ENCODE measurements around a stretch of chr4.

- RRBS, result no CpG with 5 or more reads among the region's 8 CpGs
These were observed 80.5 kb downstream of the SCD5 start for GRCh38 chr4:82717843-82718671.

GRCh38 chr4:82968623-82969204 is 41.9 kb downstream of the LIN54 start:
- RRBS, result no CpG with 5 or more reads among the region's 7 CpGs

GRCh38 chr4:83150323-83151072 is 36.0 kb upstream of the PLAC8 start:
- RRBS, result no CpG with 5 or more reads among the region's 10 CpGs

DNA sequence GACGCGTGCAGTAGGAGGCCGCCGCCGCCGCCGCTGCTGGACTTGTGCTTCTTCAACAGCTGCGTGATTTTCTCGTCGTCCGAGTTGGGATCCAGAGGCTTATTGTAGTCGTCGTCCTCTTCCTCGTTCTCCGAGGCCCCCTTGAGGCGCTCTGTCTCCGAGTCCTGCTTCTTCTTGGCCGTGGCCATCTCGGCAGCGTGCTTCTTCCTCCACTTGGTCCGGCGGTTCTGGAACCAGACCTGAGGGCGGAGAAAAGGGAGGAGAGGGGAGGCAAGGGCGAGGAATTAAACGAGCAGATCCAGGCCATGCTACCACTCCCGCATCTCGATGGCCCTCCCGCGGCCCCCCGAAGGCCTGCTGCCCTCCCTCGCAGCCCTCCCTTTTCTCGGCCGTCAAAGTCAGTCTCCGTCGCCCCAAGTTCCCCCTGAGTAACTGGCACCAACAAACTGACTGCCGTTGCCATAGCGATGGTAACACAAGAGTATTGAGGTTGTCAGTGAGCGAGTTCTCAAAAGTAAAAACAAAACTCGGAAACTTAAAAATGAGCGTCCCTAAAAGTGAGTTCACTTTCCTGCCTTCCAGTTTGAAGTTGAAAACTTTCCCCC is 5.7 kb downstream of the NKX6-1 start:
- RRBS, result no CpG with 5 or more reads among the region's 40 CpGs

GRCh38 chr4:84497589-84498196 is 1.4 kb downstream of the NKX6-1 start:
- RRBS, result 3% methylated on average over 35 of the region's 65 CpGs

DNA sequence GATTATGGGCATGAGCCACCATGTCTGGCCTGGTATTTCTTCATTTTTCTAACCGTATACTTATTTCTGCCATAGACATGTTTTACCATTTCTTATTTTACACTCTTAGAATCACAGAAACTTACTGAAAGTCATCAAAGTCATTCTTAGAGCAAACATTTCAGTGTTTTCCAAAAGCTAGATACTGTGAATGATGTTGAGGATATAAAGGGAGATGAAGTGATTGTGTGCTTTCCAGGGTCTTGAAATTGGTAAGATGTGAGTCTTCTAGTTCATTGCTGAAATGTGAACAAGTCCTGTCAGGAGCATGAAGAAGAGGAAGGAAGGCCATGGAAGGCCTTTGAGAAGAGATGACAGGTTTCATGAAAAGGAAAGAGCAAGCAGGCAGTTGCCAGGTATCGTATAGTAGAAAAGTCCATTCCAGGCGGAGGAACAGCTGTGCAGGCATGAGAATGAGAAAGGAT is 42.2 kb downstream of the CDS1 start:
- RRBS, result no CpG with 5 or more reads among the region's 3 CpGs

GRCh38 chr4:84733332-84733761 is 150.4 kb downstream of the CDS1 start:
- RRBS, result no CpG with 5 or more reads among the region's 11 CpGs

- RRBS, result no CpG with 5 or more reads among the region's 3 CpGs
These were observed 151.9 kb downstream of the CDS1 start for GRCh38 chr4:84734837-84735214.

GRCh38 chr4:84753628-84754052 is 170.7 kb downstream of the CDS1 start:
- RRBS, result no CpG with 5 or more reads among the region's 4 CpGs

DNA sequence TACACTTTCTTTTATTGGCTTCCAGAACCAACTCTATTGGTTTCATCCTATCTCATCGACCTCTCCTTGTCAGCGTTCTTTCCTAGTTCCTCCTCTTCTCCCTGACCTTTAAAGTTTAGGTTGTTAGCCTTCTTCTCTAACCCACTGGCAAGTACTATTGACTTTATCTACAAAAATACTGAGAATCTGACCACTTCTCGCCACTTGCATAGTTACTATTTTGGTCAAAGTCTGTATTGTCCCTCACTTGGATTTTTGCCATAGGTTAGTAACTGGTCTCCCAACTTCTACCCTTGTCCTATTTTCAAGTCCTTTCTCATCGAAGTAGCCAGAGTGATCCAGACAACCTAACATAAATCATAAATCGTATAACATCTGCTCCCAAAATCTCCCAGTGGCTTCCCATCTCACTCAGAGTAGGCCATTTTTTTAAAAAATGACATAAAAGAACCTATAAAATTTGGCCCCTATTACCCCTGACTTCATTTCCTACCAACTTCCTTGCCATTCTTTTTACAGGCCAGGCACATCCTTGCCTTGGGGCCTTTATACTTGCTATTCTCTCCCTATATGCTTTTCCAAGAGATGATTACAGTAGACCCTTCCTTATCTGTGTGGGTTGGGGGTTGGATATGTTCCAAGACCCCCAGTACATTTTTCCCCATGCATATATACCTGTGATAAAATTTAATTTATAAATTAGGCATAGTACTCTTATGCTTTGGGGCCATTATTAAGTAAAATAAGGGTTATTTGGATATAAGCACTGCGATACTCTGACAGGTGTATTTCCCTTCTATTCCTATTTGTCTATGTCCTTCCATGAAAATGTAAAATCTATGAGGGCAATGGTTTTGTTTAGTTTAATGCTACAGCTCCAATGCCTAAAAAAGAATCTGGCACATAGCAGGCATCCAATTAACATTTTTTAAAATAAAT is 28.9 kb downstream of the WDFY3 start:
- RRBS, result no CpG with 5 or more reads among the region's 6 CpGs

DNA sequence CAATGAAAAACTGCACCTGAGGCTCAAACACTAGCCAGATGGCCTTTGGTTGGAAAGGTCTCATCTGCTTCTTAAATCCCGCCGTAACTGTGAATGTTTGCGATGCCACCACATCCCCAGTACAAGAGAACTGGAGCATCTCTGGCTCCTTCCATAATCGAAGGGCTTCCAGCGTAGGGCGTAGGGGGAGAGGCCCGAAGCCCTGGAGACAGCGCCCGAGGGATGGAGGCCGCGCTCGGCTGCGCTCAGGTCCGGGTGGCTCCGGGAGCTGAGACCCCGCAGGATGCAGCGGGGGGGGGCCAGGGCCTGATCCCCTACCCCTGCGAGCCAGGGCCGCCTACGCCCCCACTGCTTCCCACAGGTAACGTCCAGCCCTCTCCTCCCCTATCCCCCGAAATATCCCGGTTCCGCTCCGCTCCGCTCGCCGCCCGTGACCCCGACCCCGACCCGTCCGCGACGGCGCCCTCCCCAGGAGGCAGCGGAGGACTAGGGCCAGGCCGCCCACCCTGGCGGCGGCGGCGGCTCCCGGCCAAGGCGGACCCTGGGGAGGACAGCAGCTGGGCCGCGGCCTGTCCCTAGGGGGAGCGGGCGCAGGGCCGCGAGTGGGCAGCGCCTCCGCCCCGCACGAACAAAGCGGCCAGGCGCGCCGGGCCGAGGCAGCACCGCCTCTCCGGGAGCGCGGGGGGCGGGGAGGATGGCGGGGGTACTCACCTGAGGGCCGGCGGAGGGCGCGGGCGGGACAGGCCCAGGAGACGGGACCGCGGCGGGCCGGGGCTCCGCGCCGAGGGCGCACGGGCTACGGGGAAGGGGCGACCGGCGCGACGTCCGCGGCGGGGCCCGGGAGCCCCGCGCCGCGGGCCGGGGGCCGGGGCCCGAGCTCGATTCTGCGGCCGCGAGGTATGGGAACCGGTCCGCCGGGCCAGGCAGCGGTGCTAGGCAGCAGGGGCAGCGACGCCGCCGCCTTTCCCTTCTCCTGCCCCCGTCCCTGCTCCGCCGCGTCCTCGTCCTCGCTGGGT is 684 bp downstream of the WDFY3 start:
- RRBS, result 2% methylated on average over 30 of the region's 115 CpGs

DNA sequence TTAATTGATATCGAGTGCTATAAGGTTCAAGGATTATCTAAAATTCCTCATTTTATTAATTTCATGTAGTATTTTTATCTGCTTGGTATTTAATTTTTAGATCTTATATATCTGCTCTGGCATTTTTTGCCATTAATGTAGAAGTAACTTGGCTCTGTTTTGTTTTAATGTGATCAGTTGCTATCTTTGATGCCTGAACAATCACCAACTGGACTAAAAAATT is 18.2 kb upstream of the ARHGAP24 start:
- RRBS, result no CpG with 5 or more reads among the region's 1 CpG

DNA sequence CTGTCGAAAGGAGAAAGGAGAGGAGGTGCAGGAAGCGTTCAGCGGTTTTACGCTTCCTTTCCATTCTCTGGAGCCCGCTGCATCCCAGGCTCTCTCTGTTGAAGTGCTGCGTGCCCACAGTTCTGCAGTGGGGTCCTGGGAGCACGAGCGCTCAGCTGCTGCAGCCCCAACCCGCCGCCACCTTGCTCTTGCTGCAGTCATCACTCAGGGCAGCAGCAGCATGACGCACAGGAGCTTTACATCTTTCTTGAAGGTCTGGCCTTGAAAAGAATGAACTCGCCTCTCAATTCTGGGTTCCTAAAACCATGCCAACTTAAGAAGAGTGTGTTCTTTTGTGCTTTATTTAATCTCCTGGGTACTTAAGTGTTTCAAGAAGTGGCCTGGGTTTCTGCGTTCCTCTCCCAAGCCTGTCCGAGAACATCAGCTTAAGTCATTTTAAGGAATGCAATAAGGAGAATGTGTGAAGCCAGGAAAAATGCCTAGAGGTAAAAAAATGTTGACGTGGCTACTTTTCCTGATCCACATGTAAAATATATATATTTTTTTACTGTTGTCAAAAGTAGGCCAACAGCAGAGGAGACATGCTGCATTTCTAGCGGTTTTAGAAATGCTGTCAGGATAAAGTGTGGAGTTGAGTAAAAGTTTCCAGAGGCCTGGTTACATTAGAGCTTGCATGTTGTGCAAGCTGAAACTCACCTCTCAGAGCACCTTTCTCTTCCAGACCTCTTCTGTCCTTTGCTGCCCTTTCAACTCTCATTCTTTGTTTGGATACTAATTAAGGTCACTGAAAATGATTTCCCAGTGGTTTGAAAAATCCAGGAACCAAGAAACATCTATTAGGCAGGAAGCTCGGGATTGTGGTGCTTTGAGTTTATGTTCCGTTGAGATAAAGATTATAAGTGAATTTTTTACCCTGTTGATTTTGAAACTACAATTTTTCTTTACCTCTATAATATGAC is 426.8 kb downstream of the MAPK10 start:
- RRBS, result no CpG with 5 or more reads among the region's 18 CpGs

DNA sequence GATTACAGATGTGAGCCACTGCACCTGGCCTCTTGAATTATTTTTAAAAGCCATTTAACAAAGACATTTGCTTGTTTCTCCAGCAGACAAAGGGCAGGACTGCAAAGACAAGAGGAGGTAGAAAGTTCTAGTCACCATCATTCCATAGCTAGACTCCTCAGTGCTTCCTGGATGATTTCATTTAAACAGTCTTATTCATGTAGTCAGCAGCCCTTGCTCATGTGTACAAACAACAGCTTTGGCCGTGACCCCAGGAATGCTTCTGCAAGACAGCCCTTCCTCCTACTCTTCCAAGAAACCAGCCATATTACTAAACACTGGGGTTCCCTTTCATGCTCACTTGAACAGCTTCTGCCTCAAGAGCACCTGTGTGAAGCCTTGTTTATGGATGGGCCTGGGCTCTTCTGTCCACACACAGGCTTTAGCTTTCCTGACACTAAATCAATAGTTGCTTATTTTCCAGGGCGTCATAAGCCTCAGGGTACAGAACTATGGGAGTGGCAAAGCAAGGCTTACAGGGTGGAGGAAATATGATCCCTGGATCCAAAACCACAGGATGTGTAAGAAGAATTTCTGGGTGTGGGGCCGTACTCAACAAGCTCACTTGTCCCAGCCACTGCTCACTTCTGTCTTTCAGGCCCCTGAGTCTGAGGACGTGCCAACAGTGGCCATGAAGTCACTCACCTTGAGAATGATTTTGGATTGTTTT is 17.9 kb downstream of the SLC10A6 start:
- RRBS, result no CpG with 5 or more reads among the region's 4 CpGs

- RRBS, result no CpG with 5 or more reads among the region's 5 CpGs
These were observed 38.3 kb downstream of the AFF1 start for GRCh38 chr4:86972855-86973685.

DNA sequence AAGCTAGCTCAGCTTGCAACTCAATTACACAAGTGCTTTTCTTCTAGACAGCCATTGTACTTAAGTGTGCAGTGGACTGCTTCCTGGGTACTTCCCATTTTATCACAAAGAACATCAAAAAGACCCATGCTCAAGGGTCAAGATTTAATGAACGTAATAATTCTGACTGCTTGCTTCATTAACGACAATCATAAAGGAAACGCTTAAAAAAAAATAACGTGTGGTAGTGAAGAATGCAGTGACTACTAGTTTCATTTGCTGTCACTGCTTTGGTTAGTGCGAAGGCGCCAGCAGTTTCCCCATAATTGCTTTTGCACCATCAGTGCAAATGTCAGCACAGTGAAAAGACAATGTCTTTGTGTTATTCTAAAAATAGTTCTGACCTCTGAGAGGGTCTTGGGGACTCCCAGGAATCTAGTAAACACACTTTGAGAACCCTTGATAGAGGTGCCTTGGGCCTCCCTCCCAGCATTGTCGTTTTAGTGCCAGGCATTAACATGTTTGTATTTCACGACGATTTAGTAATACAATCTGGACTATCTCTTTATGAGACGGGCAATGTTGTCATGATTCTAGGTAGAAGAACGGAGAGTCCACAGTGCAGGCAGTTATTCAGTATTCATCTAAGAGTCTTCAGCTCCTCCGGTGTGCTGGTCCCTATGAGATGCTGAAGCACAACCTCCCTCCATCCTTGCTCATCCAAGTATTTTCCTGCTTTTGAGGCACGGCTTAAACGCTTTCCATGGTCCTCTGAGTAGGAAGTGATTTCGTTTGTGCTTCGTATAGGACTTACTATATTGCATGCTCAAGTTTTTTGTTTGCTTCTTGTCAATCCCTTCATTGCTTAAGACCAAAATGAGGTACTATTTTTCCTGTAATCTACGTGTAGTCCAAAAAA is 71.0 kb downstream of the AFF1 start:
- RRBS, result no CpG with 5 or more reads among the region's 17 CpGs

- RRBS, result no CpG with 5 or more reads among the region's 15 CpGs
These were observed 72.5 kb downstream of the AFF1 start for GRCh38 chr4:87007342-87007663.

- RRBS, result no CpG with 5 or more reads among the region's 4 CpGs
These were observed 74.1 kb downstream of the AFF1 start for GRCh38 chr4:87008600-87009705.

DNA sequence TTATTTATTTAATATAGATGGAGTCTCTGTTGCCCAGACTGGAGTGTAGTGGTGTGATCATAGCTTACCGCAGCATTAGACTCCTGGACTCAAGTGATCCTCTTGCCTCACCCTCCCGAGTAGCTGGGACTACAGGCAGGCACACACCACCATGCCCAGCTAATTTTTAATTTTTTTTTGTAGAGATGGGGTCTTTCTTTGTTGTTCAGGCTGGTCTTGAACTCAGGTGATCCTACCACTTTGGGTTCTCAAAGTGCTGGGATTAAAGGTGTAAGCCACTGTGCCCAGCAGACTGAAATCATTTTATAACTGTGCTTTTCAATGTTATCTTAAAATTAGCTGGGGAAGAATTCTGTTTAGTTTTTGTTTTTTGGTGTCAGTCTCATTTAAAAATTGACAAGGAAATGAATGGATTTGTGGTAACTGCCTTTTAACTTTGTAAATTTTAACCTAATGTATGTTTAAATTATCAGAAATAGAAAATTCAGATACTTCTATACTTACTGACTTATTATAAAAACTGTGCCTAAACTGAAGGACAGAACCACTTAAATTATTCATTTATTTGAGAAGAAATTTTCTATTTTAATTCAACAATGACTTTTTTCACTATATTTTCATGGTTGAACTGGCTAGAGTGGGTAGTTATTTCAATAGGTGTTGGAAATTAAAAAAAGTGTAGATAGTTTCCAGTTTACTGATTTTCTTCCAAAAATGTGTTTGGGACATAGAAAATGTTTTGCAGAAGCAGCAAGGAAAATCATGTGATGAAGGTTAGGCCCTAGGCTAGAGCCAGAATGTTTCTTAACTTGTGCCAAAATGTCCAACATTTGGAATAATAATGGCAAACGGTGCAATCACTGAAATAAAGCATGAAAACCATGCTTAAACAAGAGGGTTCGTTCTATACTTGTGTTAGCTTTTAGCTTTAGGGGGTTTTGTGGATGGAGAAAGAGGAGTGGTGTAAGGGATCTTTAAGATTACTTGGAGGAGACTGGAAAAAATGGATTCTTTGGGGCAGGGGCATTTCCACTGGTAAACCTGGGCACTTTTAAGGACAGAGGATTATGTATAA is 88.4 kb downstream of the AFF1 start:
- RRBS, result no CpG with 5 or more reads among the region's 4 CpGs

GRCh38 chr4:87042891-87043807 is 108.3 kb downstream of the AFF1 start:
- RRBS, result no CpG with 5 or more reads among the region's 5 CpGs

All from AG09309 (cell line).